Heart right ventricle (tissue), 2 donors: Measurements from ENCODE around the genes KRTAP10-4 and KRTAP12-1.

DNA sequence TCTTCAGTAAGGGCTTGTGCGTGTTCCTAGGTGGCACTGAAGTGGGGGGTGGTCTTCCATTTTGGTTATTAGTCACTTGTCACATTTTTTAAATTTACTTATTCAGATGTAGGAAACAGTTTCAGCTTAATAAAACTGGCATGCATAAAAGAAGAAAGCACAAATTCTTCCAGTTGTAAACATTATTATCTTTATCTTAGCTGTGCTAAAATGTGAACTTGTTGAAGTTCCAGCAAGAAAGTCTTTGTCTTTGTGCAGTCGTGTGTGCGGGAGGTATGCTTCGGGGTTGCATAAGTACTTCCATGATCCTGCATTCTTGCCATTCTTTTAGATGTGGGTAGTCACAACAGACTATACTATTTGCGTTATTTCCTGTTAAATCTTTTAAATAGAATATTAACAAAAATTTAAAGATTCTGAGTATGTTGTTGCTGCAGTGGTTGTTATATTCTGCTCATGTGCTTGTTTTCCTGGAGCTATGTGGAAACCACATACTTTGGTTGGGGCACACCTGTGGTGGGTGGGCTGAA is 50.0 kb downstream of the CBS start:
- PRO-cap, 2 experiments: no peak in any of the 2 experiments

- PRO-cap, 2 experiments: no peak in any of the 2 experiments
Observed at GRCh38 chr21:43277646-43278438, 109.0 kb downstream of the CRYAA start.

DNA sequence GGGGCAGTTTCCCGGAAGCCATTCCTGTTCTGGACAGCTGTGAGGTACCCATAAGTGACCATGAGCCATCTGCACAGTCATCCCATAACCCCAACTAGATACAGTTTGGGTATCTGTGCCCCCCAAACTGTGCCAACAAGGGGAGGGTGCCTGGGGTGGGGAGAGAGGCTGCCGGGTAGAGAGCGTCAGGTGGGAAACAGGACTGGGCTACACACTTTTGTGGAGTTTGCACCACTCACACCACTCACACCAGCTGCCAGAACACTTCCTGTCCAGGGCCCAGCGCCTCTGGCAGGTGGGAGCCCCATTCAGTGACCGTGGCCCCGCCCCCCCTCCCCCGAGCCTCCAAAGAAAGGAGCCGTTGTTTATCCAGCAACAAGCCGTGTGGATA is 44.1 kb downstream of the SIK1 start:
- PRO-cap, 2 experiments: no peak in any of the 2 experiments

GRCh38 chr21:43687667-43688342 is 28.4 kb downstream of the RRP1B start:
- PRO-cap, 2 experiments: no peak in any of the 2 experiments

- PRO-cap, 2 experiments: no peak in any of the 2 experiments
Observed at GRCh38 chr21:43719929-43720303, 987 bp downstream of the PDXK start.

DNA sequence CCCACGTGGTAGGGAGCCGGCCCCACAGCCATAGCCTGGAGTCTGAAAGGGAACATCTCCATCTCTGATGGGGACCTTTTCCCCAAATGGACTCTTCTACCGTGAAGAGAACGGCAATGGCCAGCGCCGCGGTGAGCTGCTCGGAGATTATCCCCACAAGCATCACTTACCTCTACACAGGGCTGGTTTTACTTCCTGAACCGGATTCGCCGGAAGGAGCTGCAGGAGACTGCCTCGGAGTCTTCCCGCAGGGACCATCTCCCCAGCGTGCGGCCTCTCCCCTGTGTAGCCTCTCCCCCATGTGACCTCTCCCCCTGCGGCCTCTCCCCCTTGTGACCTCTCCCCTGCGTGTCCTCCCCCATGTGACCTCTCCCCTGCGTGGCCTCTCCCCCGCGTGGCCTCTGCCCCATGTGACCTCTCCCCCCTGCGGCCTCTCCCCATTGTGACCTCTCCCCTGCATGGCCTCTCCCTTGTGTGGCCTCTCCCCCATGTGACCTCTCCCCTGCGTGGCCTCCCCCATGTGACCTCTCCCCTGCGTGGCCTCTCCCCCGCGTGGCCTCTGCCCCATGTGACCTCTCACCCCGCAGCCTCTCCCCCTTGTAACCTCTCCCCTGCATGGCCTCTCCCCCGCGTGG is 20.8 kb downstream of the RRP1 start:
- PRO-cap, 2 experiments: no peak in any of the 2 experiments

DNA sequence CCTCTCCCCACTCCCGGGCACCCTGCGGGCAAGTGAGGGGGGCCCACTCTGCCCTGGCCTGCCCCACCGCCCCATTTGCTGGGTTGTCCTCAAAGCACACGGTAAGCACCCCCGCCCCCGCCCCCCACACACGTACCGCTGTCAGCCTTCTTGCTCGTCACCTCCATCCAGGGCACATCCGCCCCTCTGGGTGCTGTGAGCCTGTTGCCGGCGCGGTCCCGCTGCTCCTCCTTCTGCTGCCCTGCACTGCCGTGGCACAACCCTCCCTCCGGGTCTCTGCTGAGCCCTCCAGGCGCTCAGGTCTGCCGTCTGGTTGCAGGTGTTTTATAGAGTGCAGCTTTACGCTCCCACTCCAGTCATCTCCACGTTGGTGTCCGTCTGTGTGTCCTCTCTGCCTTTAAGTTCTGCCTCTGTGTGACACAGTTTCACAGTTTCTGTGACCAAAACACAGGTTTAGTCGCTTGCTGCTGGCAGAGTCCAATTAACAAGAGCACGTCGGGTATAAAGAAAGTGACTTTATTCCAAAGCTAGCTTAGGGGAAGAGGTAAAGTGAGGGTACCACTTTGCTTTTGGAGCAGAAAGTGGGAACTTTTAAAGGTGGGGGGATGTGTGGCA is 52.1 kb downstream of the AGPAT3 start:
- PRO-cap, 2 experiments: no peak in any of the 2 experiments

- PRO-cap, 2 experiments: peak in 1 of 2 experiments; most common plus-strand start chr21:43929623 (in 1); most common minus-strand start chr21:43929240 (in 1)
Observed at GRCh38 chr21:43929089-43930151, 64.4 kb downstream of the AGPAT3 start.

- PRO-cap, 2 experiments: no peak in any of the 2 experiments
Observed at GRCh38 chr21:44057757-44058685, 45.9 kb downstream of the TRAPPC10 start.

GRCh38 chr21:44065201-44065858 is 41.9 kb upstream of the PWP2 start:
- PRO-cap, 2 experiments: no peak in any of the 2 experiments

- PRO-cap, 2 experiments: no peak in any of the 2 experiments
Observed at GRCh38 chr21:44093689-44094119, 13.5 kb upstream of the PWP2 start.

- PRO-cap, 2 experiments: no peak in any of the 2 experiments
Observed at GRCh38 chr21:44254375-44254754, 7.3 kb downstream of the DNMT3L start.

GRCh38 chr21:44310768-44311478 is 11.1 kb downstream of the PFKL start:
- PRO-cap, 2 experiments: no peak in any of the 2 experiments

DNA sequence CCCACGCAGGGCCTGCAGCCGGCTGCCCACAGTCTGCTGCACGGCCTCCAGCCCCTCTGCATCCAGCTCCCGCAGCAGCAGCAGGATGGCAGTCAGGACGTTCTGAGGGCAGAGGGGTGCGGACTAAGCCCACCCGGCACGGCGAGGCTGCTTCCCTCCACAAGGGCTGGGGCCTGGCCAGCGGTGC is 9.1 kb downstream of the CFAP410 start:
- PRO-cap, 2 experiments: no peak in any of the 2 experiments

DNA sequence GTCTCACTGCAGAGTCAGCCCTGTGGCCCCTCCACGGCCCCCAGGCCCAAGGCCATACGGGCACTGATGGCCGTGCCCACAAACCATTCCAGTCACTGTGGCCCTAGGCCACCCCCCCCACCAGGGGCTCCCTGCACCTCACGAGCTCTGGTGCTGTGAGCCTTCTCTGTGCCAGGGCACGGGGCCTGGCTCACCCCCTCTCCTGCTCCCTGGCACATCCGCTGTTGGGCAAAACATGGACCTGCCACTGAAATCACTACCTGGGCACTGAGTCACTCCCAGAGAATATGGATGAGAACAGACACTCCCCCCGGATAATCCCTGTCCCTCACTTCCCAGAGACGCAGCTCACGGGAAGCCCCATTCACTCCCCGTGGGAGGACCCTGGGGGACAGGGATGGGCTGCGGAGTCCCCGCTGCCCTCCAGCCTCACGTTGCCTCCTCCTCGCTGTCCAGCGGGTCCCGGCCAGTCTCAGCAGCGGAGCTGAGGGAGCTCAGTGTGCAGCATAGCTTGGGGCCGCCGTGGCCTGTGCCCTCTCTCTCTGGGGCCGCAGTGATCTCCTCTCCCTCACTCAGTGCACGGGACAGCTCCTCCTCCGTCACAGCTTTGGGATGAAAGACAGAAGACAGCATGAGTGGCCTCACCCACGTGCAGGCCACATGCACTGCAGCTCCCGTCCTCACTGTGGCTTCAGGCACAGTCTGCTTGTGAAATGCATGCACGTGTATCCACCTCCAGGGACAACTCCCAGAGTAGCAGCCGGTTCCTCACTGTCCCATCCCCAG is 7.6 kb downstream of the CFAP410 start:
- PRO-cap, 2 experiments: no peak in any of the 2 experiments

- PRO-cap, 2 experiments: no peak in any of the 2 experiments
Observed at GRCh38 chr21:44451944-44452328, 3.4 kb upstream of the LRRC3 start.

DNA sequence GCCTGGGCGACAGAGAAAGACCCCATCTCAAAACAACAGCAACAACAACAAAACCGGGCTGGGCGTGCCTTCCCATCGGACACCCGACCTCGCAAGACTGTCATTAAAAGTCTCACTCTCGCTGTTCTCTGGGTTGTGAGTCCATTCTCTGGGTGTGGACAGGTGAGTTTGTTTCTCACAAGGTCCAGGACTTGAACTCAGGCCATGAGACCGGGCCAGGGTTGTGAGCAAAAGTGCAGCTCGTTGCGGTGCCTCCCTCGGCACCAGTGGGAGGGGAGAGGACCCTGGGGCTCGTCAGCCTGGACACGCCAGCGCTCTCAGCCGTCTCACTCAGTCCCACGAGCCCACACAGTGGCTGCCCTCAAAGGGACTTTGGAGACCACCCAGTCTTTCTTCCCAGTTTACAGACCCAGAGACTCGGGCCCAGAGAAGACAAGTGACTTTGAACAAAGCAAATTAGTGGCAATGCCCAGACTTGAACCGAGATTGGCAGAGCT is 28.0 kb downstream of the LRRC3 start:
- PRO-cap, 2 experiments: no peak in any of the 2 experiments

- PRO-cap, 2 experiments: no peak in any of the 2 experiments
Observed at GRCh38 chr21:44573285-44574129, at the start of gene KRTAP10-4. Gene KRTAP10-4 (plus strand): TSS chr21:44573729.

DNA sequence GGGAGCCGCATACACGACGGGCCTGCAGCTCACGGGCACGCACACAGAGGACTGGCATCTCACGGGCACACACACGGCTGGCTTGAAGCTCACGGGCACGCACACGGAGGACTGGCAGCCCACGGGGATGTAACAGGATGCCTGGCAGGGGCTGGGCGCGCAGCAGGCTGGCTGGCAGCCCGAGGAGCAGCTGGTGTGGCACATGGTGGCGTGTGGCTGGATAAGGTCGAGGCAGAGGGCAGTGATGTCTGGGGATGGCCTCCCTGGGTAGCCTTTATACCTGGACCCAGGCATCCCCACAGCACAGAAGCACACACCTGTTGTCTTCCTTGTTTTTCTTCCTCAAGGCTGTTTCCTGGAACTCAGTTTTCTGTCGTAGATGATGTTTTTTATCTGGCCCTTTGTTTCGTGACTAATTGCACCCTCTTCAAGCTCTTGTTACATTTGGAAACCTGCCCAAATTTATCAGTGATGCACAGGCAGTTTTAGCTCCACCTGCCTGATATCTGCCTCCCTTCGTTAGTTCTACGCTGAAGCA is at the start of gene KRTAP12-1:
KRTAP12-1 (minus strand) TSS at position 244 of the 538 bp plus-strand sequence.
- PRO-cap, 2 experiments: no peak in any of the 2 experiments

DNA sequence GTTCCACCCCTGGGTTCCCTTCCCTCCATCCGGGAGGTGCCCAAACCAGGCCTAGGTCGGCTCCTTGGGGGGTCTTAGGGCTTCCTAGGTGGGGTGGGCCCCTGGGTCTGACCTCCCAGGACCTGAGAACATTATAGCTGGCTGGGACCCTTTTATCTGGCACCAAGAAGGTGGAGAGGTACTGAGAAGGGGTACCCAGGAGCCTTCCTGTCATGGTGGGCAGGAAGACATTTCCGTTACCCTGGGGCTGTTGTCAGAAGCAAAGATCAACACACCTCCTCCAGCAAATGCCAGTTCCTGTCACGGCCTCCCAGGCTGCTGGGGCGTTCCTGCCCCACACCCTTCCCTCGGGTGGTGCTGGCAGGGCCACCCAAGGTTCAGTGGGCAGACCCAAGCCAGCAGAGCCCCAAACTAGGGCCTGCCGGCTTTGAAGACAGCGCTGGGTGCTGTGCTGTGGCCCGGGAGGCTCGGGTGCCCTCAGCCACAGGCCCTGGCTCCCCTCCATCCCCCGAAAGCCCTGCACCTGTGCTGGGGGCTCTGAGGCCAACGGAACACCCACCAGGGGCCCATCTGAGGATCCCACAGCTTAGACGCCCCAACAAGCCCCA is 8.8 kb downstream of the ITGB2 start:
- PRO-cap, 2 experiments: no peak in any of the 2 experiments